Foreskin fibroblast (primary cell): Measurements from ENCODE around the gene HABP2.

- RRBS = no CpG with 5 or more reads among the region's 5 CpGs
Observed at GRCh38 chr10:112820239-112820875, 129.7 kb upstream of the TCF7L2 start.

DNA sequence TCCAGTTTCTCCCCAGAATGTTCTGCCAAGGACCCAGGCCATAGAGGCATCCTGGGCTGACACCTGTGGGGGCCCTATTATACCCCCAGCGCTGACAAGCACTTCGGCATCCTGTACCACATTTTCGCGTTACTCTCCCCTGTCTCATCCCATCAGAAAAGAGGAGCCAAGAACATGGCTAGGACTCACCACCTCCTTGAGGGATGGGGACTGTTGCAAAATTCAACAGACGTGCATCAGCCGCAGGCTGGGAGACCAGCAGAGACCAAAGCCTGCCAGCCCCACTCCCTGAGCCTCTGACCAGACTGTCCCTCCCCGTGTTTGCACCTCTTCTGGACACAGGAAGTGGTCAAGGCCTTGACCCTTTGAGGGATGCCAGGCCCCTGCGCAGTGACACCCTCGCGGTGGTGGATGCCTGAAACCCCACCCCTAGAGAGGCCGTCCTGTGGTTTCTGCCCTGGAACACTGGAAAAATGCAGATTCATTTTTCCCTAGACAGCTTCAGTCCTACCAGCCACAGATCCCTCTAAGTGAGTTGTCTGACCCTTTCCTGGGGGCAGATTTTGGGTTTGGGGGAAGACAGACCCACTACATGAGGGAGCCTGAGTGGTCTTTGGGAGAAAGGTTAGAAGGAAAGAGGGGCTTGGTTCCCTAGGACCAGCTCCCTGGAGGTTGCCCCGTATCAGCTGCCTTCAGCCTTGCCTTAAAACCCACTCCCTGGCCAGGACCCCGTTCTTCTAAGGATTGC, 128.3 kb upstream of the TCF7L2 start:
- RRBS = no CpG with 5 or more reads among the region's 13 CpGs

DNA sequence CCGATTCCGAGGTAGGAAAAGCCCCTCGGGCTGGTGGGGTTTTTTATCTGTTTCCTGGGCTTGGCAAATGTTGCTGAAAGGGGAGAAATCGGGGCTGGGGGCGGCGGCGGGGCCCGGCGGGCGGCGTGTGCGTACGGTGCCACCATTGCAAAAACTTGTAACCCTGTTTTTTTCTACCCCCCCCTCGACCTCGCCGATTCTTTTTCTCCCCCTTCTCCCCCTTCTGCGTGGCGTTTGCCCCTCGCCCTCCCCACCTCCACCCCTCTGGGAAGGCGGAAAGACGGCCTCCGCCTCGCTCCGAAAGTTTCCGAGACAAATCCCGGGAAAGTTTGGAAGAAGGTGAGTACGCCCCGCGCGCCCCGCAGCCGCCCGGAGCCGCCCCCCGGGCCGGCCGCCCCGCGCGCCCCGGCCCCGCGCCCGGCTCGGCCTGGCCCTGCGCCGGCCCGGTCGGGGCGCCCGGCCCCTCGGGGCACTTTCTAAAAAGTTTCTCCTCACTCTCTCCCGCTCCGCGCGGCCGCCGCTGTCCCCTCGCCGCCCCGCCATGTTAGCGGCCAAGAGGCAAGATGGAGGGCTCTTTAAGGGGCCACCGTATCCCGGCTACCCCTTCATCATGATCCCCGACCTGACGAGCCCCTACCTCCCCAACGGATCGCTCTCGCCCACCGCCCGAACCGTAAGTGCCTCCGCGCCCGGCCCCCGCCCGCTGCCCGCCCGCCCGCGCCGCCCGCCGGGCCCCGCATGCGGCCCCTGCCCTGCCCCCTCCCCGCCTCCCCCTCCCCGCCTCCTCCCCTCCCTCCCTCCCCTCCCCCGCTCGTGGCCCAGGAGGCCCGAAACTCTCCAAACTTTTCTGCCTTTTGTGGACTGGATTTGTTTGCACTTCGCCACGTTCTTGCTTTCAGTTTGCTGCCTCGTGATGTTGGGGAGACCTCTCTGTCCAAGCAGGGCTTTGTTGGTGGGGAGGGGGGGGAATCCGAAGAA, 1.2 kb downstream of the TCF7L2 start:
- RRBS = 3% methylated on average over 26 of the region's 95 CpGs

GRCh38 chr10:113035731-113036147, 85.7 kb downstream of the TCF7L2 start:
- RRBS = no CpG with 5 or more reads among the region's 5 CpGs

DNA sequence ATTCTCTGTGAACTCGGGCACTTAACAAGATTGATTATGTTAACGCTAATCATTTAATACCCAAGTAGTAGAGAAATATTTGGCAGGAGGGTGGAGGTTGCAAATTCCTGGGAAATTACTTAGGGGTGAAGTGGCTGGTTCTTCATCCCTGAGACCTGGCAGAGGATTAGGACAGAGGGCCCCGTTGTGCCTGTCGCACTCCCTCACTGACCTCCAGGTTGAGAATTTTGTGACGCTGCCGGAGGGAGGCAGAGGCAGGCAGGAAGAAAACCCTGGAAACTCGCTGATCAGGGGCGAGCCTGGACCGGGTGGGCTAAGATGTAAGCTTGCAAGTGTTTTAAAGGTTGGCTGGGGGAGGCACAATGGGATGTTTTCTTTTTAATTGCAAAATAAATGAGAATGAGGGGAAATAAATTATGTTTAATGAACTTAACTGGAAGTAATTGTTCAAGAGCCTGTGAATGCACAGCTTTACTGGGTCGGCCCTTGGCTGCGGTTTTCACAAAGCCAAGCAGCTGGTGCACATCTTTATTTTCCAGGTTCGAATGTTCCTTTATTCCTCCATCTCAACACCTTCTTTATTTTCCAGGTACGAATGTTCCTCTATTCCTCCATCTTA, 182.8 kb downstream of the TCF7L2 start:
- RRBS = 27% methylated on average over 4 of the region's 13 CpGs

DNA sequence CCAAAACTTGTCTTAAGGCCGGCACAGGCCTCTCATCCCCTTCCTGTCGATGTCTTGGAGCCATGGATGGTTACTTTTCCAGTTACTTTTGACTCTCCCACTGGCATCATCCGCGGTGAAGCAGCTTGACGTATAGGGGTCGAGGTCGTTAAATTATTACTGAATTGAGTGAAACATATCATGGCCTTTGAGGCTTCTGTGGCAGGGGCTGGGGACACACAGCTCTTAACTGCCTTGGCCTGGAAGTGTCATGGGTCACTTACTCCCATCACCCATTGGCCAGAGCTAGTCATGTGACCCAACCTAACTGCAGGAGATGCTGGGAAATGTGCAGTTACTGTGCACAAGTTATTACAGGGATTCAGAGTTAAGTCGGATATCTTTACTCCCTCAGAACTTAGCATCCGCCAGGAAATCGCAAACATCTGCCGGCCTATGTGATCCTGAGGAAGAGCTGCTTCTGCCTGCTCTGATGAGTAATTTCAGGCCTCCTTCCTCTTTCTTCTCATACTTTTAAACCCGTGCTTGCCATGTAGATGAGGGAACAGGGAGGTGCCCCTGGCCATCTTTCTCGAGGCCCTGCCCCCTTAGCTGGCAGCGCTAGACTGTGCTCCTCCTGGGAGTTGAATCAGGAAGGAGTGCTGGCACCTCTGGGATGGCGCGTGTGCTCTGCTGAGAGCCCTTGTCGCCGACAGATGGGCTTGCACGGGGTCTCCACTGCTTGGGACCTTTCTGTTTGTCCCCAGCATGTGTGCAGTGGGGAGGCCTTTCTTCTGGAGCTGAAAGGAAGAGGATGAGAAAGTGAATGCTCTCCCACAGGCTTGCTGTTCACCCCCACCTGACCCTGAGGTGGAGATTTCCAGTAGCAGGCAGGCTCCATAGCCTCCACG, 203.6 kb downstream of the TCF7L2 start:
- RRBS = no CpG with 5 or more reads among the region's 20 CpGs

- RRBS = no CpG with 5 or more reads among the region's 7 CpGs
Observed at GRCh38 chr10:113162920-113163377, 212.9 kb downstream of the TCF7L2 start.

GRCh38 chr10:113552707-113553227, at the start of gene HABP2:
Gene HABP2 (plus strand): TSS chr10:113553053.
- RRBS = no CpG with 5 or more reads among the region's 3 CpGs

- RRBS = no CpG with 5 or more reads among the region's 6 CpGs
Observed at GRCh38 chr10:113583810-113584589, 31.1 kb downstream of the HABP2 start.

DNA sequence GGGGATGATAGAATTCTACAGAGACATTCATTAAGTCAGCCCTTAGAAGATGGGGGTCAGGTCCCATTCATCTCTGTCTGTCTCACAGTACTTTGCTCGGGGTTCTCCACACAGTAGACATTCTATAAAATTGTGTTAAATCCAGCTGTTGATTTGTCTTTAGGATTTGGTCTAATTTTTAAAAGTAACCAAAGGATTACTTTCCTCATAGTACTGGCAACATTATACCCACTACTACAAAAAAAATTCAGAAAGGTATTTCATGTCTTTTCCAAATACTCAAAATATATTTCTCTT, 31.8 kb downstream of the HABP2 start:
- RRBS = no CpG with 5 or more reads among the region's 1 CpG

- RRBS = no CpG with 5 or more reads among the region's 6 CpGs
Observed at GRCh38 chr10:113665887-113666570, 2.2 kb upstream of the NRAP start.

GRCh38 chr10:113718713-113719395, 32.6 kb upstream of the PLEKHS1 start:
- RRBS = no CpG with 5 or more reads among the region's 16 CpGs

DNA sequence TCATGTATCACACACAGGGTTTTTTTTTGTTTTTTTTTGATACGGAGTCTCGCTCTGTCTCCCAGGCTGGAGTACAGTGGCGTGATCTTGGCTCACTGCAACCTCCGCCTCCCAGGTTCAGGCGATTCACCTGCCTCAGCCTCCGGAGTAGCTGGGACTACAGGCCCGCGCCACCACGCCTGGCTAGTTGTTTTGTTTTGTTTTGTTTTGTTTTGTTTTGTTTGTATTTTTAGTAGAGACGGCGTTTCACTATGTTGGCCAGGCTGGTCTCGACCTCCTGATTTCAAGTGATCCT, 934 bp downstream of the NHLRC2 start:
- RRBS = no CpG with 5 or more reads among the region's 12 CpGs

GRCh38 chr10:113961279-113962022, 82.2 kb upstream of the ADRB1 start:
- RRBS = no CpG with 5 or more reads among the region's 12 CpGs

DNA sequence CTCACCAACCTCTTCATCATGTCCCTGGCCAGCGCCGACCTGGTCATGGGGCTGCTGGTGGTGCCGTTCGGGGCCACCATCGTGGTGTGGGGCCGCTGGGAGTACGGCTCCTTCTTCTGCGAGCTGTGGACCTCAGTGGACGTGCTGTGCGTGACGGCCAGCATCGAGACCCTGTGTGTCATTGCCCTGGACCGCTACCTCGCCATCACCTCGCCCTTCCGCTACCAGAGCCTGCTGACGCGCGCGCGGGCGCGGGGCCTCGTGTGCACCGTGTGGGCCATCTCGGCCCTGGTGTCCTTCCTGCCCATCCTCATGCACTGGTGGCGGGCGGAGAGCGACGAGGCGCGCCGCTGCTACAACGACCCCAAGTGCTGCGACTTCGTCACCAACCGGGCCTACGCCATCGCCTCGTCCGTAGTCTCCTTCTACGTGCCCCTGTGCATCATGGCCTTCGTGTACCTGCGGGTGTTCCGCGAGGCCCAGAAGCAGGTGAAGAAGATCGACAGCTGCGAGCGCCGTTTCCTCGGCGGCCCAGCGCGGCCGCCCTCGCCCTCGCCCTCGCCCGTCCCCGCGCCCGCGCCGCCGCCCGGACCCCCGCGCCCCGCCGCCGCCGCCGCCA, 849 bp downstream of the ADRB1 start:
- RRBS = no CpG with 5 or more reads among the region's 73 CpGs

GRCh38 chr10:114173520-114174040, 423 bp downstream of the CCDC186 start:
- RRBS = no CpG with 5 or more reads among the region's 33 CpGs

DNA sequence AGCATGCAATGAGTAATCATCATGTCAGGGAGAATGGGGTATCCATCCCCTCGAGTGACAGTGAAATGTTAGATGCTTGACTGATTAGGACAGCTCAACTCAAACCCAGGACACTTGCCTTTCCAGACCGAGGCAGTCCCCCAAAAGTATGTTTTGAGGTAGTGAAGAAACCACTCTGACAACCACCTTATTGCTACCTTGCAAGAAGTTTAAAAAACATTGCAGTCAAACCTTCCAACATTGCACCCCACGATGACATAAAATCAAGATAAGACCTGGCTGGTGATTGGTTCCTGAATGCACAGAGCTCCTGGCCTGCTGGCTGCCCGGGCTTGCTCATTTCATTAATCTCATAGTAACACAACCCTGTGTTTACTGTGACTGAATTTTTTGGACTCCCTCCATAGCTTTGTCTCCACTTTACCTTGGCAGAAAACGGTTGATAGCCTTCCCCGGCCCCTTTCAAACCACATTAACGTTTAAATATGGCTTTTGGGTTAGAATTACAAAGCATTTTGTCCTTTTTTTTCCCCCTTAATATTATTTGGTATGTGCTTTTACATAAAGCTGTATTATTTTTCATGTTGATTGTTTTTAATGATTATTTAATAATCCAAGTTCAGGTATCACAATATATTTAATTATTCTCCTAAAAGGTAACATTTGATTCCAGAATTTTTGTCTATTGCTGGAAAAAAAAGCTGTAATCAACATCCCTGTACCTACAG, 27.5 kb downstream of the VWA2 start:
- RRBS = no CpG with 5 or more reads among the region's 7 CpGs

- RRBS = no CpG with 5 or more reads among the region's 13 CpGs
Observed at GRCh38 chr10:114393489-114394103, 10.7 kb downstream of the AFAP1L2 start.

GRCh38 chr10:114428102-114428356, 23.7 kb upstream of the AFAP1L2 start:
- RRBS = no CpG with 5 or more reads among the region's 5 CpGs

GRCh38 chr10:114504953-114505753, 100.9 kb upstream of the AFAP1L2 start:
- RRBS = no CpG with 5 or more reads among the region's 4 CpGs